K562 (cell line): ENCODE measurements around a stretch of chr16.

DNA sequence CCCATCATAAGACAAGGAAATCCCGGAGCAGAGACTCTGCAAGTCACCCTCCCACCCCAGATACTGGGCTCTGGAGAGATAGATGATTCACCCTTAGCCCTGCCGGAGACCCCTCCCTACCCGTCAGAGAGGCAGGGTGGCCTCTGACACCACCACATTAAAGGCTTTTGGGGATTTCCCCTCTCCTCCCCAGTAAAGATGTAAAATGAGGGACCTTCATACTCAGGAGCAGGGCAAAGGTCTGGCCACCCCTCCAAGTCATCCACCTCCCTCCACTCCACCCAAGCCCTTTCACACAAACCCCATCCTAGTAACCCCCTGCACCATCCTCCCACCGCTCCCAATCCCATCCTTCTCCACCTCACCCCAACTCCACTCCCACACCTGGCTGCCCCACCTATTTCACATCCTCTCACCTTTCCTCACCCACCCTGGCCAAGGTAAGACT is 779 bp downstream of the ABAT start:
- RAMPAGE, long total RNA, result no peak
- RRBS, result 15% methylated on average over 2 of the region's 4 CpGs
PRO-cap:
- standard, result no peak
- CoPRO, capped RNA only, 2 experiments, result no peak in any of the 2 experiments
- CoPRO, capped and uncapped RNA, 2 experiments, result no peak in any of the 2 experiments
- CoPRO, uncapped RNA only, 2 experiments, result no peak in any of the 2 experiments
CAGE:
- cytosol, long polyA plus RNA, result no peak
- long polyA plus RNA, result no peak
- nucleolus, long total RNA, result no peak
- nucleus, long polyA plus RNA, result no peak

GRCh38 chr16:8712628-8713365 is 38.4 kb downstream of the ABAT start:
- RAMPAGE, long total RNA, result no peak
- RRBS, result 26% methylated on average over 3 of the region's 27 CpGs
PRO-cap:
- standard, result no peak
- CoPRO, capped RNA only, 2 experiments, result no peak in any of the 2 experiments
- CoPRO, capped and uncapped RNA, 2 experiments, result no peak in any of the 2 experiments
- CoPRO, uncapped RNA only, 2 experiments, result no peak in any of the 2 experiments
CAGE:
- cytosol, long polyA plus RNA, result no peak
- long polyA plus RNA, result no peak
- nucleolus, long total RNA, result no peak
- nucleus, long polyA plus RNA, result no peak

DNA sequence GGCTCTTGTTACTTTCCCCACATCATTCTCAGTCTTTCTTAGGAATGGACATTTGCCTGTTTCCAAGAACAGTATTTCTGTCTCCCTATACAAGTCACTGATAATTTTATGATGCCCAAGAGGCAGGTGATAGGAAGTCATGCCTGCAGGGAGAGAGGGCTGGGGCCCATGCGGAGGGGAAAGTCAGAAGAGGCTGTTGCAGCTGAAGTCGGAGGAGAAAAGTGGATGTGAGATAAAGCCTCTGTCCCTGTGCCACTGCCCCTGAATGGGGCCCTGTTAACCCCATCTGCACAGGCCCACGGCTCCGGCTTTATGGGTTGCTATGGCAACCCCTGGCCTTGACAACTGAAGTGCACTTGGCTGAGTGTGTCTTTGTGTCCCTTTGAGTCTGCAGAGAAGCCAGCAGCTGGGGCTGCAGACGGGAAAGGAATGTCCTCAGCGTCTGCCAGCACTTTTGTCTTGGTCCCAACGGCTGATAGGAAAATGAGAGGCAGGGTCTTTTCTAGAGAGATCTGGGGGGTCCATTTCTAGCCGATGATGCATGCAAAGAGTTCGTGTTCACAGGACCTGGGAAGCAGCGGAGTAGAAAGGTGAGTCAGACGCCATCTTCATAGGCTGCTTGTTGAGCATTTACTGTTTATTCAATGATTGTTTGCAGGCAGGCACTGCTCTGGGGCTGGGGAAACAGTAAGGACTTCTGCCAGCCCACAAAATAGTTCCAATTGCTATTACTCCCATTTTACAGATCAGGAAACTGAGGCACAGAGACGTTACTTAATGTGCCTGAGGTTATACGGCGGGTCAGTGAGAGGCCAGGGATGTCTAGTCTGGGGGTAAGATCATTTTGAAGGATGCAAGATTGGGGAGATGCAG is 46.2 kb downstream of the ABAT start:
- RAMPAGE, long total RNA, result no peak
- RRBS, result no CpG with 5 or more reads among the region's 14 CpGs
PRO-cap:
- standard, result no peak
- CoPRO, capped RNA only, 2 experiments, result no peak in any of the 2 experiments
- CoPRO, capped and uncapped RNA, 2 experiments, result no peak in any of the 2 experiments
- CoPRO, uncapped RNA only, 2 experiments, result no peak in any of the 2 experiments
CAGE:
- cytosol, long polyA plus RNA, result no peak
- long polyA plus RNA, result no peak
- nucleolus, long total RNA, result no peak
- nucleus, long polyA plus RNA, result no peak

- RAMPAGE, long total RNA, result no peak
- RRBS, result 82% methylated on average over 6 of the region's 22 CpGs
PRO-cap:
- standard, result no peak
- CoPRO, capped RNA only, 2 experiments, result no peak in any of the 2 experiments
- CoPRO, capped and uncapped RNA, 2 experiments, result no peak in any of the 2 experiments
- CoPRO, uncapped RNA only, 2 experiments, result no peak in any of the 2 experiments
CAGE:
- cytosol, long polyA plus RNA, result no peak
- long polyA plus RNA, result no peak
- nucleolus, long total RNA, result no peak
- nucleus, long polyA plus RNA, result no peak
Observed at GRCh38 chr16:8832588-8833202, 35.1 kb downstream of the PMM2 start.

DNA sequence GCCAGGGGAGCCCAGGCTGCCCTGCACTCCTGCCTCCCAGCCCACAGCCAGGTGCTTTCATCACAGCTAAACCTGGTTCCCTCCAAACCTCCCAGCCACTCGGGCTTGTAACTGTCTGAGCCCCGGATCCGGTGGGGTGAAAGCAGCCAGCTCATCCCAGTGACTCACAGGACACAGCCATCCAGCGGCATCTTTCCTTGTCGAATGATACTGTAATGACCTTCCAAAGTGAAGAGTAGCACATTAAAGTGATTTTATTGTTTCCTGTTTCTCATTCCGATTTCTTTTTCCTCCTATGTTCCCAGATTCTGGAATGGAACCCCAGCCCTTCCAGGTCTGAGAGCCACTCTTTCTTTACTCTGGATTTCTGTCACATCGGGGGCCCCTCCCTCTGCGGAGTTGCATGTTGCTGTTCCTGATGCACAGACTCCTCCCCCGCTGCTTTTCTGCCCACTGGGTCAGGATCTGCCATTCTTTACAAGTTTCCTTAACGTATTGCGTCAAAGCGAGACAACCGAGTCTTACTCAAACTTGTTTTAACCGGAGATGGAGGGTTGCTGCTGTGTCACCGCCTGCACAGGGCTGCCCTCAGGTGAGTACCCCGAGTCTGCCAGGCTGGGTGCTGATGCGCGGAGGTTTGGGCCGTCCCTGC is 19.6 kb downstream of the CARHSP1 start:
- RAMPAGE, long total RNA, result no peak
- RRBS, result no CpG with 5 or more reads among the region's 19 CpGs
PRO-cap:
- standard, result no peak
- CoPRO, capped RNA only, 2 experiments, result no peak in any of the 2 experiments
- CoPRO, capped and uncapped RNA, 2 experiments, result no peak in any of the 2 experiments
- CoPRO, uncapped RNA only, 2 experiments, result peak in 2 of 2 experiments; most common plus-strand start position 436 of the sequence (in 1); most common minus-strand start position 212 of the sequence (in 1)
CAGE:
- cytosol, long polyA plus RNA, result no peak
- long polyA plus RNA, result no peak
- nucleolus, long total RNA, result no peak
- nucleus, long polyA plus RNA, result no peak

- RAMPAGE, long total RNA, result no peak
- RRBS, result 46% methylated on average over 4 of the region's 27 CpGs
PRO-cap:
- standard, result no peak
- CoPRO, capped RNA only, 2 experiments, result no peak in any of the 2 experiments
- CoPRO, capped and uncapped RNA, 2 experiments, result no peak in any of the 2 experiments
- CoPRO, uncapped RNA only, 2 experiments, result no peak in any of the 2 experiments
CAGE:
- cytosol, long polyA plus RNA, result no peak
- long polyA plus RNA, result no peak
- nucleolus, long total RNA, result no peak
- nucleus, long polyA plus RNA, result no peak
Observed at GRCh38 chr16:8869636-8870104, 864 bp upstream of the CARHSP1 start.

GRCh38 chr16:8892974-8894318 is 11.3 kb downstream of the LITAFD start:
- RAMPAGE, long total RNA, result no peak
- RRBS, result no CpG with 5 or more reads among the region's 30 CpGs
PRO-cap:
- standard, result no peak
- CoPRO, capped RNA only, 2 experiments, result no peak in any of the 2 experiments
- CoPRO, capped and uncapped RNA, 2 experiments, result no peak in any of the 2 experiments
- CoPRO, uncapped RNA only, 2 experiments, result peak in 2 of 2 experiments; most common minus-strand start chr16:8893867 (in 2)
CAGE:
- cytosol, long polyA plus RNA, result no peak
- long polyA plus RNA, result no peak
- nucleolus, long total RNA, result no peak
- nucleus, long polyA plus RNA, result no peak

DNA sequence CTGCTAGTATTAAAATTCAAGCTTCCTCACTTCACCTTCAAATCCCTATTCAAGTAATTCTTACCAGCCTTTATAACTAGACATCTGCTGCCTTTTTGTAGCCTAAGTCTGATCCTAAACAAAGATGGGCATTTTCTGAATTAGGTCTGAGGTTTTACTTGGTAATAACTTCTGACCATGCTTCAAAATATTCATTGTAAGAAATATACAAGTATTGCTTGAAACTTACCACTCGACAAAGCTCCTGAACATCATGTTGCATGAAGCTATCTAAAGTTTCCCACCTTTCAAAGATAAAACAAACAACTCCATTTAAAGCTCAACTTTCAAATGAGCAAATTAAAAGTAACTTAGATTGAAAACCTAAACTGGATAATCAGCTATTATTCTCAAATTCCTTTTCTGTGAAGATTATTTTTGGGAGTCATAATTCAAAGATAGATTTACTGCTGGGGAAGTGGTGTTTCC is 34.2 kb downstream of the LITAFD start:
- RAMPAGE, long total RNA, result no peak
- RRBS, result no CpG with 5 or more reads among the region's 1 CpG
PRO-cap:
- standard, result no peak
- CoPRO, capped RNA only, 2 experiments, result no peak in any of the 2 experiments
- CoPRO, capped and uncapped RNA, 2 experiments, result no peak in any of the 2 experiments
- CoPRO, uncapped RNA only, 2 experiments, result no peak in any of the 2 experiments
CAGE:
- cytosol, long polyA plus RNA, result no peak
- long polyA plus RNA, result no peak
- nucleolus, long total RNA, result no peak
- nucleus, long polyA plus RNA, result no peak

GRCh38 chr16:8918163-8918660 is 36.1 kb downstream of the LITAFD start:
- RAMPAGE, long total RNA, result no peak
- RRBS, result no CpG with 5 or more reads among the region's 4 CpGs
PRO-cap:
- standard, result no peak
- CoPRO, capped RNA only, 2 experiments, result no peak in any of the 2 experiments
- CoPRO, capped and uncapped RNA, 2 experiments, result no peak in any of the 2 experiments
- CoPRO, uncapped RNA only, 2 experiments, result no peak in any of the 2 experiments
CAGE:
- cytosol, long polyA plus RNA, result no peak
- long polyA plus RNA, result no peak
- nucleolus, long total RNA, result no peak
- nucleus, long polyA plus RNA, result no peak

- RAMPAGE, long total RNA, result no peak
- RRBS, result no CpG with 5 or more reads among the region's 6 CpGs
PRO-cap:
- standard, result no peak
- CoPRO, capped RNA only, 2 experiments, result no peak in any of the 2 experiments
- CoPRO, capped and uncapped RNA, 2 experiments, result no peak in any of the 2 experiments
- CoPRO, uncapped RNA only, 2 experiments, result no peak in any of the 2 experiments
CAGE:
- cytosol, long polyA plus RNA, result no peak
- long polyA plus RNA, result no peak
- nucleolus, long total RNA, result no peak
- nucleus, long polyA plus RNA, result no peak
Observed at GRCh38 chr16:8920860-8921329, 38.7 kb downstream of the LITAFD start.

- RAMPAGE, long total RNA, result no peak
- RRBS, result no CpG with 5 or more reads among the region's 6 CpGs
PRO-cap:
- standard, result no peak
- CoPRO, capped RNA only, 2 experiments, result no peak in any of the 2 experiments
- CoPRO, capped and uncapped RNA, 2 experiments, result no peak in any of the 2 experiments
- CoPRO, uncapped RNA only, 2 experiments, result peak in 1 of 2 experiments; most common minus-strand start chr16:8935199 (in 1)
CAGE:
- cytosol, long polyA plus RNA, result no peak
- long polyA plus RNA, result no peak
- nucleolus, long total RNA, result no peak
- nucleus, long polyA plus RNA, result no peak
Observed at GRCh38 chr16:8934988-8935441, 28.7 kb downstream of the USP7 start.

DNA sequence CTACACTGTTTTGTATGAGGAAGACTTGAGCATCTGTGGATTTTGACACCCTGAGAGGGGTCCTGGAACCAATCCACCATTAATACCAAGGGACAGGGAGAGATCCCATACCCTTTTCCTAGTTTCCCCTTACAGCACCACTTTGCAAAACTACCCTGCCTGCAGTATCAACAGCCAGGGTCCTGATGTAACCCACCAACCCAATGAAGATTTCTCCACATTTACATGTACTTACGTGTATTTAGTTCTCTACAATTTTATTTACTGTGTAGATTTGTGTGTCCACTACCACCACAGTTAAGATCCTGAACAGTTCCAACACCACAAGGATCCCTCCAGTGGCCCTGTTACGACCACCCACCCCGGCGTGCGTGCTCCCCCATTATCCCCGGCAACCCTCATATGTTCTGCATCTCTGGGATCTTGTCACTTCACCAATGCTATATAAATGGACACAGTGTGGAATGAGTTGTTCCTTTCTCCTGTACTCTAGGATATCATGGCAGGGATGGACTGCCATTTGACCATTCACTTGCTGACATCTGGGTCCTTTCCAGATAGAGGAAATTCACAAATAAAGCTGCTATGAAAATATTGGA is 24.7 kb downstream of the USP7 start:
- RAMPAGE, long total RNA, result no peak
- RRBS, result no CpG with 5 or more reads among the region's 6 CpGs
PRO-cap:
- standard, result no peak
- CoPRO, capped RNA only, 2 experiments, result no peak in any of the 2 experiments
- CoPRO, capped and uncapped RNA, 2 experiments, result no peak in any of the 2 experiments
- CoPRO, uncapped RNA only, 2 experiments, result no peak in any of the 2 experiments
CAGE:
- cytosol, long polyA plus RNA, result no peak
- long polyA plus RNA, result no peak
- nucleolus, long total RNA, result no peak
- nucleus, long polyA plus RNA, result no peak

- RAMPAGE, long total RNA, result no peak
- RRBS, result no CpG with 5 or more reads among the region's 2 CpGs
PRO-cap:
- standard, result no peak
- CoPRO, capped RNA only, 2 experiments, result no peak in any of the 2 experiments
- CoPRO, capped and uncapped RNA, 2 experiments, result no peak in any of the 2 experiments
- CoPRO, uncapped RNA only, 2 experiments, result peak in 1 of 2 experiments; most common plus-strand start chr16:9096673 (in 1)
CAGE:
- cytosol, long polyA plus RNA, result no peak
- long polyA plus RNA, result no peak
- nucleolus, long total RNA, result no peak
- nucleus, long polyA plus RNA, result no peak
Observed at GRCh38 chr16:9096347-9096954, 5.0 kb downstream of the HAPSTR1 start.

GRCh38 chr16:9103242-9104219 is 12.1 kb downstream of the HAPSTR1 start:
- RAMPAGE, long total RNA, result no peak
- RRBS, result no CpG with 5 or more reads among the region's 15 CpGs
PRO-cap:
- standard, result no peak
- CoPRO, capped RNA only, 2 experiments, result no peak in any of the 2 experiments
- CoPRO, capped and uncapped RNA, 2 experiments, result no peak in any of the 2 experiments
- CoPRO, uncapped RNA only, 2 experiments, result peak in 2 of 2 experiments; most common plus-strand start chr16:9103416 (in 1)
CAGE:
- cytosol, long polyA plus RNA, result no peak
- long polyA plus RNA, result no peak
- nucleolus, long total RNA, result no peak
- nucleus, long polyA plus RNA, result no peak

DNA sequence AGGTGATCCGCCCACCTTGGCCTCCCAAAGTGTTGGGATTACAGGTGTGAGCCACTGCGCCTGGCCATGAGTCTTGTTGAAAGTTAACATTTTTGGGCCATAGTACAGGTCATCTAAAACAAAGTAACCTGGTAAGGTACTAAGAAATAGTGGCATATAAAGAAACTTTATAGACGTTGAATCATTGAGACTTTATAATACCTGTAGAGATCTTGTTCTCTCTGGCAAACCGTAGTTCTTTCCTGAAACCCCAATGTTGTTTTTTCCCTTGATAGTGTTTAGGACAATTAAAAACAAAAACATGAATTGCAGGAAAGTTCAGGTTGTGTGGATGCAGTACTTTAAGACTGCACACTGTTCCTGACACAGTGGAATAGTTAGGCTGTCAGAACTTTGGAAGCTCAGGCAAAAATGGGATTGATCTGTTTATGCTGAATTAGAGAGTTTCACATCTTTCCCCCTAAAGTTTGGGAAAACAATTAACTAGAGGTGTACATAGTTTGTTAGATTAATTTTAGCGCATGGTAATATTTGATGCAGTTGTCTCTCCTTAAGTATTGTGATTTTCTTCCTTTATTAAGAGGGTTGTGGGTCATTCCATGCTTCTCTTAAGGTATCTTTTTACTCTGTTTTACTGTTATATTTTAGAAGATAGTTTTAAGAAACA is 13.0 kb downstream of the HAPSTR1 start:
- RAMPAGE, long total RNA, result no peak
- RRBS, result no CpG with 5 or more reads among the region's 5 CpGs
PRO-cap:
- standard, result no peak
- CoPRO, capped RNA only, 2 experiments, result no peak in any of the 2 experiments
- CoPRO, capped and uncapped RNA, 2 experiments, result no peak in any of the 2 experiments
- CoPRO, uncapped RNA only, 2 experiments, result peak in 1 of 2 experiments; most common plus-strand start position 290 of the sequence (in 1)
CAGE:
- cytosol, long polyA plus RNA, result no peak
- long polyA plus RNA, result no peak
- nucleolus, long total RNA, result no peak
- nucleus, long polyA plus RNA, result no peak

GRCh38 chr16:9369981-9370570 is 278.6 kb downstream of the HAPSTR1 start:
- RAMPAGE, long total RNA, result no peak
- RRBS, result no CpG with 5 or more reads among the region's 9 CpGs
PRO-cap:
- standard, result no peak
- CoPRO, capped RNA only, 2 experiments, result no peak in any of the 2 experiments
- CoPRO, capped and uncapped RNA, 2 experiments, result no peak in any of the 2 experiments
- CoPRO, uncapped RNA only, 2 experiments, result no peak in any of the 2 experiments
CAGE:
- cytosol, long polyA plus RNA, result no peak
- long polyA plus RNA, result no peak
- nucleolus, long total RNA, result no peak
- nucleus, long polyA plus RNA, result no peak

DNA sequence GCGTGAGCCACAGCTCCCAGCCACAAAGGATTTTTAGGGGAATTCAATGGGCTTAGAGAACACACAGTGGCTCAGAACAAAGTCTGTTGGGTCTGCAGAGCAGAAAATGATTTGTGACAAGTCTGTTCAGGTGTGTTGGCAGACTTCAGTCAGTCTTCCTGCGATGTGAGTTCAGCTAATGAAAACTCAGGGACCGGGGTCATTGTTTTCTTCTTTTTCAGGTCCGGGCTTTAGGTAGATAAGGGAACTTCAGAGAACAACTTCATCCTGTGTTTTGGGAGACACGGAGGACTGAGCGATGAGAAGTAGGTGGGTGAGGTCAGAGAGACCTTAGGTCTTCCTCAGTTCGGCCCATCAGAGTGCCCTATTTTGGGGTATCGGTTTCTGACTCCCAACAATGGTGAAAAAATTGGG is 89.0 kb upstream of the ATF7IP2 start:
- RAMPAGE, long total RNA, result no peak
- RRBS, result no CpG with 5 or more reads among the region's 8 CpGs
PRO-cap:
- standard, result no peak
- CoPRO, capped RNA only, 2 experiments, result no peak in any of the 2 experiments
- CoPRO, capped and uncapped RNA, 2 experiments, result no peak in any of the 2 experiments
- CoPRO, uncapped RNA only, 2 experiments, result no peak in any of the 2 experiments
CAGE:
- cytosol, long polyA plus RNA, result no peak
- long polyA plus RNA, result no peak
- nucleolus, long total RNA, result no peak
- nucleus, long polyA plus RNA, result no peak

- RAMPAGE, long total RNA, result no peak
- RRBS, result no CpG with 5 or more reads among the region's 28 CpGs
PRO-cap:
- standard, result bidirectional peak, plus-strand start at chr16:10553527, minus-strand start at chr16:10553360
- CoPRO, capped RNA only, 2 experiments, result no peak in any of the 2 experiments
- CoPRO, capped and uncapped RNA, 2 experiments, result no peak in any of the 2 experiments
- CoPRO, uncapped RNA only, 2 experiments, result no peak in any of the 2 experiments
CAGE:
- cytosol, long polyA plus RNA, result no peak
- long polyA plus RNA, result no peak
- nucleolus, long total RNA, result no peak
- nucleus, long polyA plus RNA, result no peak
Observed at GRCh38 chr16:10552929-10553805, 27.2 kb downstream of the EMP2 start.